Mammary microvascular endothelial cell (primary cell): ENCODE data around the genes TLCD3B, PPP4C and SULT1A3.

DNA sequence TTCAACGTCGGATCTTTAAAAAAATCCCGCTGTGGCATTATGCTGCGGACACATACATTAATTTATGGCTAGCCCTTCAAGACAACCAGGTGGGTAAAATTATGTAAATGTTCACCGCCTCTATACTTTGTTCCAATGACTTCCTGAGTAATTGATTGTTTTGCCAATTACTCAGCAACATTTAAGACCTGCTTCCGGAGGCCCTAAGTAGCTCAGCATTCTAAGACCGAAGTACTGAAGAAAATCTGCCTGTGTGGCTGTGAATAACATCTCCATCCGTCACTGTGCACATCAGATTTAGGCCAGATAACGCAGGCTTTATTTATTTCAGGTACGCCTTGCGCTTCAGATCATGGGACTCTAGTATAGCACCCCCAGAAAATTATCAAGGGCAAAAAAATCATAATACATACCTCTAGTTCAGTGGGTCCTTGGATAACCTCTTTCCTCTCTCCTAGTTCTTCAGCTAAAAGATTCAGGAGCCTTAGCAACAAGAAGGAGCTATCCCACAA is 23.4 kb downstream of the QPRT start:
- RAMPAGE, long total RNA: no peak

DNA sequence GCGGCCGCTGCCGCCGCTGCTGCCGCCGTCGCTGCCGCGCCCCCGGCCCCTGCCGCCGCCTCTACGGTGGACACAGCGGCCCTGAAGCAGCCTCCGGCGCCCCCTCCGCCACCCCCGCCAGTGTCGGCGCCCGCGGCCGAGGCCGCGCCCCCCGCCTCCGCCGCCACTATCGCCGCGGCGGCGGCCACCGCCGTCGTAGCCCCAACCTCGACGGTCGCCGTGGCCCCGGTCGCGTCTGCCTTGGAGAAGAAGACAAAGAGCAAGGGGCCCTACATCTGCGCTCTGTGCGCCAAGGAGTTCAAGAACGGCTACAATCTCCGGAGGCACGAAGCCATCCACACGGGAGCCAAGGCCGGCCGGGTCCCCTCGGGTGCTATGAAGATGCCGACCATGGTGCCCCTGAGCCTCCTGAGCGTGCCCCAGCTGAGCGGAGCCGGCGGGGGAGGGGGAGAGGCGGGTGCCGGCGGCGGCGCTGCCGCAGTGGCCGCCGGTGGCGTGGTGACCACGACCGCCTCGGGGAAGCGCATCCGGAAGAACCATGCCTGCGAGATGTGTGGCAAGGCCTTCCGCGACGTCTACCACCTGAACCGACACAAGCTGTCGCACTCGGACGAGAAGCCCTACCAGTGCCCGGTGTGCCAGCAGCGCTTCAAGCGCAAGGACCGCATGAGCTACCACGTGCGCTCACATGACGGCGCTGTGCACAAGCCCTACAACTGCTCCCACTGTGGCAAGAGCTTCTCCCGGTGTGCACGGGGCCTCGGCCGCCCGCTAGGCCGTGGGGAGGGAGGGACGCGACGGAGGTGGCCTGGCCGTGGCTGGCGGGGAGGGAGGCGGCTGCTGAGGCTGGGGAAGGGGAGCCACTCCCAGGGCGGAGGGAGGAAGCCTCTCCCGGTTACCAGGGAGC is 1.0 kb downstream of the MAZ start:
- RAMPAGE, long total RNA: no peak

DNA sequence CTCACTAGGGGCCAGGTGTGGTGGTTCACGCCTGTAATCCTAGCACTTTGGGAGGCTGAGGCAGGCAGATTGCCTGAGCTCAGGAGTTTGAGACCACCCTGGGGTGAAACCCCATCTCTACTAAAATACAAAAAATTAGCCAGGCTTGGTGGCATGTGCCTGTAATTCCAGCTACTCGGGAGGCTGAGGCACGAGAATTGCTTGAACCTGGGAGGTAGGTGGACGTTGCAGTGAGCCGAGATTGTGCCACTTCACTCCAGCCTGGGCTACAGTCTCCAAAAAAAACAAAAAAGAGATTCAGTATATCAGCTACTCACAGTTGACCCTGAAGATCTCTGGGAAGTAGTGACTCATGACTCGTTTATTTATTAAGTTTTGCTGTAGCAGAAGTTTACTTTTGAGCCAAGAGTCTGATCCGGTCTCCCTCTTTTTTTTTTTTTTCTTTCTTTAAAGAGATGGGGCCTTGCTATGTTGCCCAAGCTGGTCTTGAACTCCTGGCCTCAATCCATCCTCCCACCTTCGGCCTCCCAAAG is 4.3 kb downstream of the MVP start:
- RAMPAGE, long total RNA: no peak

DNA sequence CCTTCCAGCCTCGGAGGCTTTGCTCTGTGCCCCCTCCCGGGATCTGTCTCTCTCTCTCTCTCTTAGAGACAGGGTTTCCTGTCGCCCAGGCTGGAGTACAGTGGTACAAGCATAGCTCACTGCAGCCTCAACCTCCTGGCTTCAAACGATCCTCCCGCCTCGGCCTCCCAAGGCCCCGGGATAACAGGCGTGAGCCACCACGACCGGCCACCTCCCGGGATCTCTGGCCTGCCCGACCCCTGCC is 13.9 kb upstream of the CDIPT start:
- RAMPAGE, long total RNA: no peak

GRCh38 chr16:29922982-29923472 is 3.0 kb downstream of the KCTD13 start:
- RAMPAGE, long total RNA: no peak

DNA sequence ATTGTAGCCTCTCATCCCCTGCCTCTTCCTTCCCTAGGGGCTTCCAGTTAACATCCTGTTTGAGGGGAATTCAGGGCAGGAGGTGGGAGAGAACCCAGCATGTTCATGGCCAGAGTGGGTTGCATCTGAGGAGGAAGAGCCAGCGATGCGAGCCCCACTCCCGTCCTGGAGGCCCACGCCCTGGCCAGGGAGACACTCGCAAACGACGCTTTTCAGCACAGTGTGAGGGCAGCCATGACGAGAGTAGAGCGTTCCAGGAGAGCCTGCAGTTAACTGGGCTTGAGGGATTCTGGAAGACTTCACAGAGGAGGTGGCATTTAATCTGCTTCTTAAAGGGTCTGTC is 3.2 kb downstream of the INO80E start:
- RAMPAGE, long total RNA: no peak

- RAMPAGE, long total RNA: no peak
Observed at GRCh38 chr16:30030352-30031460, at the start of gene TLCD3B. TLCD3B (minus strand) TSS chr16:30031271.

DNA sequence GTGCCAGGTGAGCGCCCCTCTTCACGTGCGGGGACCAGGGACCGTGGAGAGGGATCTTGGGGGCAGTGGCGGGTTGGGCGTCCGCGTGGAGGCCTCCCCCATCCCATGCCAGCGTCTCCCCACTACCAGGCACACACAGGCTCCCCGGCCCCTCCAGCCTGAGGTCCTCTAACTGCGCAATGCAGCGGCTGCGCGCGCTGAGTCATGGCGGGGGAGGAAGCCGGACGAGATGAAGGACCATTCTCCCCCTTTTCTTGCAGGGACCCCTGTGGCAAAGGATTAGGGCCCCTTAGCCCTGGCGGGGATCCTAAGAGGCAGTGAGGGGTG is 324 bp downstream of the ALDOA start:
- RAMPAGE, long total RNA: no peak

- RAMPAGE, long total RNA: no peak
Observed at GRCh38 chr16:30069027-30069779, 3.6 kb downstream of the ALDOA start.

DNA sequence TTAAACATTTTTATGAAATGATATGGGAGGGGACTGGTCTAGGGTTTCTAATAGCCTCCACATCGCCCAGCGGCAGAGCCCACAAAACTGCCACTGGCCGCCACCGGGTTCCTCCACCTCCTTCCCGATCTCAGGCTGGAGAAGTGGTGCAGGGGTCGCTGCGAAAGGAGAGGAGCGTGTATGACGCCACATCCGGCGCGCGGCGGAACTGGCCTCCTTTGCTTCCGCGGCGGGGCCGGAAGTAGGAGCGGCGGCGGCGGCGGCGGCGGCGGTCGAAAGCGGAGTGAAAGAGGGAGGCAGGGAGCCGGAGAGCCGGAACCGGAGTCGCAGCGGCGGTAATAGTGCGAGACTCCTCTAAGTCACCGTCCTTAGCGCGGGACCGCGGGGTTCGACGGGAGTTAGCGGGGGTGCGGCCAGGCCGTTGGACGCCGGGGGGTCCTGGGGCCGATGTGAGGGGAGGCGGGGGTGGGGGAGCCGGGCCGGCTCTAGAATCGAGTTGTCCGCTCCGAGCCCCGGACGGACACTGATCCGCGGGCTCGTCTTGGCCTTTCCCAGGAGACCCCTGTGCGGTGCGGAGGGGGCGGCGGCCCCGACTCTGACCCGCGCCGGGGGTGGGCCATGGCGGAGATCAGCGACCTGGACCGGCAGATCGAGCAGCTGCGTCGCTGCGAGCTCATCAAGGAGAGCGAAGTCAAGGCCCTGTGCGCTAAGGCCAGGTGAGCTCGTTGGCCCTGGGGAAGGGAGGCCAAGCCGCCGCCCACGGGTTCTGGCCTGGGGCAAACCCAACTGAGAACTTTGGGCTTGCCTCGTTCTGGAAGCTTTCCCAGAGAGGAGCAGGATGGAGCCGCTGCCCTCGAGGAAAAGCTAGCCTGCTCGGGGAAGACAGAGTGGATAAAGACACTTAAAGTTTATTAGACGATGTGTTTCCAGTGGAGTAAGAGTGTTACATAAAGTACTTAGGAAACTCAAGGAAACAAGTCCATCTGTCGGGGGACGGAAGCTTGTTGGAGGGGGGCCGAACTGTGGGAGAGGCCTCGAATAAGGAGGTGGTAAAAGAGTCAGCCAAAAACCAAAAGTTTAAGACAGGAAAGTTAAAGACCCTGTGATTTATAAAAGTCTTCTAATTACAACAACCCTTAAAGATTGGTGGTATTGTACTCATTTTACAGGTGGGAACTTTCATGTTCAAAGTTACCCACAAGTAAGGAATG is at the start of gene PPP4C:
PPP4C (plus strand) TSS at position 235 of the 1,211 bp plus-strand sequence.
- RAMPAGE, long total RNA: start-site peak on the plus strand centred at position 262 of the sequence, 61 bp wide, 1,297 and 548 reads in 2 replicates

DNA sequence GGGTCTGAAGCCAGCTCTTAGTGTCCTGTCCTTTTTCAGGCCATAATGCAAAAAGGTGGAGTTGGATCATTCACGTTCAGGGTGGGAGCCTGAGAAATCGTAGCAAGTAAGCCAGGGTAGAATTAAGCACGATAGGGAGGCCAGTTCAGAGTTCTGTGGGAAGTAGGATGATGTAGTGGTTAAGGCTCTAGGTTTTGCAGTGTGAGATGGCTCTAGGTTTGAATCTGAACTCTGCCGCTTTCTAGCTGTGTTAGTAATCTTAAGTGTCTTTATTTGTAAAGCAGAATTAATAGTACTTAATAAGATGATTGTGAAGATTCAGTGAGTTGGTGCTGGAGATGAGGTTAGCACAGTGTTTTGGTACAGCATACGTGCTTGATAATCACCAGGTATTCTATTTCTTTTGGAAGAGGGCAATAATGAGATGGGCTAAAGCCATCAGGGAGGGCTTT is 1.2 kb downstream of the PPP4C start:
- RAMPAGE, long total RNA: no peak

GRCh38 chr16:30104033-30105151 is 8.4 kb upstream of the YPEL3 start:
- RAMPAGE, long total RNA: no peak

- RAMPAGE, long total RNA: no peak
Observed at GRCh38 chr16:30112253-30113203, 809 bp downstream of the GDPD3 start.

DNA sequence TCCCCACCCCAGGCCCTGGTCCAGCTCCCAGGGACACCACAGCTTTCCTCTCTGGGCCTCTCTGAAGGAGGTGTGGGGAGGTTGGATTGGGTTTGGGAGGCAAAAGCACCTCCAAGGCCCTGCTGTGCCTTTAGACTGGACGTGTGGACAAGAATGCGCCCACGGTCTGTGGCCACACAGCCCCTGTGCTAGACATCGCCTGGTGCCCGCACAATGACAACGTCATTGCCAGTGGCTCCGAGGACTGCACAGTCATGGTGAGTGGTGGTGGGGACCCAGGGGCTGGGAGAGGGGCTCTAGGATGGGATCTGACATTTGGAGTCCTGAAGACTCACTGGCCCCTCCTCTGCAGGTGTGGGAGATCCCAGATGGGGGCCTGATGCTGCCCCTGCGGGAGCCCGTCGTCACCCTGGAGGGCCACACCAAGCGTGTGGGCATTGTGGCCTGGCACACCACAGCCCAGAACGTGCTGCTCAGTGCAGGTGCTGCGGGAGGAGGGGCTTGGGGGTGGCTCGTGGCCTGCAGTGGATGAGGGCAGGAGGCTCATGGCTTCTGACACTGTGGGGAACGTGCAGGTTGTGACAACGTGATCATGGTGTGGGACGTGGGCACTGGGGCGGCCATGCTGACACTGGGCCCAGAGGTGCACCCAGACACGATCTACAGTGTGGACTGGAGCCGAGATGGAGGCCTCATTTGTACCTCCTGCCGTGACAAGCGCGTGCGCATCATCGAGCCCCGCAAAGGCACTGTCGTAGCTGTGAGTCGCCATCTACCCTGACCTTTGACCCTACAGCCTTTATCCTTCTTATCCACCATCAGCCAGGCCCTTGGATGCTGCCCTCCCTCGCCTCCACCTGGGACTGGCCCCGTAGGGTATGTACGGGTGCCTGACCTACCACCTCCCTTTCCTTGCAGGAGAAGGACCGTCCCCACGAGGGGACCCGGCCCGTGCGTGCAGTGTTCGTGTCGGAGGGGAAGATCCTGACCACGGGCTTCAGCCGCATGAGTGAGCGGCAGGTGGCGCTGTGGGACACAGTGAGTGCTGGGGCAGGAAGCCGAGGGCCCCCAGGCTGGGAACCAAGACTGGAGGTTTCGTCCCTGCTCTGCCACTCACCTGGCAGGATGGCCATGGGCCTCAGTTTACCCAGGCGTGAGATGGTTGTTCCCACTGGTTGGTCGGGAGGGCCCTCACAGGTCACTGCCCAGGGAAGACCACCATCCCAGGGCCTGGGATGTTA is 3.5 kb downstream of the CORO1A start:
- RAMPAGE, long total RNA: no peak

GRCh38 chr16:30199056-30199439 is at the start of gene SULT1A3:
SULT1A3 (plus strand) TSS chr16:30199255.
- RAMPAGE, long total RNA: no peak

DNA sequence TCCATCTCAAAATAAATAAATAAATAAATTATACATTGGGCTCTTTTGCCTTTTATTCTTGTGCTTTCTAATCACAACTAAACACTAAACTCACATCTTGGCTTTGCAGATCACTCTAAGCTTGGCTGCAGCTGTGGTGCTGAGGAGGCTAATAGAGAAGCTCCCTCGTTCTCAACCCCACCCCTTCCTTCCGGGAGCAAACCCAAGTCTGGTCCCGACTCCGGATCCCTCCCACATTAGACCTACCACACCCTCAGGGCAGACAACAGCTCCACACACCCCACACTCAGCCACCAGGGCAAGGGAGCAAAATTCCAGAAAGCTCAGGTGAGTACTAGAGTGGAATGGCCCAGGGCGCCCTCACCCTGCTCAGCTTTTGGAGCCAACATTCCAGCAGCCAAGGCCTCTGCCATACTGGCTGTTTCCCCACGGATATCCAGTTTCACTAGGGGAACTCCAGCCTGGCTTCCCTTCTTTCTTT is 9.9 kb downstream of the SULT1A3 start:
- RAMPAGE, long total RNA: no peak

DNA sequence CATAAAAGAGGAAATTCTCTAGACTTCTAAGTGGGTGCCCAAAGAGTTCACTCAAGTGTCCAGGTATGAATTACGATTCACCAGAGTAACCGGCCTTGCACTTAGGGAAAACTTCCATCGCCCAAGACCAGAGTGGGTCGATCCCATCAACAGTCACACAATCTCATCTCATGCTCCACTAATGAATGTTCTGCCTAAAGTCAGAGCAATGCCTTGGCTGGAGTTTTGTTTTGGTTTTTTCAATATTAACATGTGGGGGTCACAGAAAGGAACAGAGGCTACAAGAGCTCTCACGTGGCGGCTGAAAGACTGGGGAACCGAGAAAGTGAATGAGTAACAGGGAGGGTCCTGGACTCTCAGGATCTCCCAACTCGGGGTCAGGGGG is 20.8 kb downstream of the CD2BP2 start:
- RAMPAGE, long total RNA: no peak

DNA sequence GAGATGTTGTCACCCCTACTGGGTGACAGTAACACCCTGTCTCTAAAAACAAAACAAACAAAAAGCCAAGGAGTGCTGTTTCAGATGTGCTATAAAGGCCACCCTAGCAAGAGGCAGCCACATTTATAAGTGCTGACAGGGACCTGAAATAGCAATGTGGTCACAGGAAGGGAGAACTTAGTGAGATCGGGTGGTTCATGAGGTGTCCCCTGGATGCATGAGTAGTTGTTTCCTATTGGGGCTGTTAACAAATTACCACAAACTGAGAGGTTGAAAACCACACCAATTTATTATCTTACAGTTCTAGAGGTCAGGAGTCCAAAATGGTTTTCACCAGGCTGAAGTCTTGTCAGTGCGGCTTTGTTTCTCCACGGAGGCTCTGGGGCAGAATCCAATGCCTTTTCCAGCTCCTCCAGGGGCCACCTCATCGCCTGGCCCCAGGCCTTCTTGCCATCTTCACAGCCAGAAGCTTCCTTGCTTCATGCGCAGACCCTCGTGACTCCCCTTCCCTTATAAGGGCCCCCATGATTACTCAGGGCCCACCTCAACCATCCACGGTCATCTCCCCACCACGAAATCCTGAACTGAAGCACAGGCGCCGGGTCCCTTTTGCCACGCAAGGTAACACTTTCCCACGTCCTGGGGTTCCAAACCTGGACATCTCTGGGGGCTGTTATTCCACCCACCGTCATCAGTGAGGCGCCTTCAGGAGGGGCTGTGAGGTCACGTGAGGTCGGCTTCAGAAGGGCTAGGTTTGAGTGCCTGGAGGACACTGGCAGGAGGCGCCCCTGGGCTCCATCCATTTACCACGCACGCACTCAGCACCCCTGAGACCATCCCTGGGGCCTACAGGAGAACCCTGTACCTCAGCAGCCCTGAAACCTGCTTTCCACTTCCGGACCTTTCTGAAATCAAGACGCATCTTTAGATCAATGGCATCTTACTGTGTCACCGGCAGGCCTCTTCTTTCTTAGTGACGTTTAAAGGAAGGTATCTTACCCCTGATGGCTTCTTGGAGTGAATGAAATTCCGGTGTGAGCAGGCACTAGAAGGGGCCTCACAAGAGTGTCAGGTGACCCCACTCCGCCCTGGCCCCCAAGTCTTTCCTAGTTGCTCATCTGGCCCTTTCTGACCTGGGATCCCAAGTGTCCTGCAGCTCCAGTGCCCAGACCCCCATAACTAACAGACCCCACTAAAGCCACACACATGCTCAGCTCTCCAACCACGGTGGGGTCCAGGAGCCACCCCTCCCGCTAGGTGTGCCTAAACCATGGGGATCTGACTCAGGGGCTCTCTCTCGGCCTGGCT is 4.2 kb downstream of the CD2BP2 start:
- RAMPAGE, long total RNA: no peak

DNA sequence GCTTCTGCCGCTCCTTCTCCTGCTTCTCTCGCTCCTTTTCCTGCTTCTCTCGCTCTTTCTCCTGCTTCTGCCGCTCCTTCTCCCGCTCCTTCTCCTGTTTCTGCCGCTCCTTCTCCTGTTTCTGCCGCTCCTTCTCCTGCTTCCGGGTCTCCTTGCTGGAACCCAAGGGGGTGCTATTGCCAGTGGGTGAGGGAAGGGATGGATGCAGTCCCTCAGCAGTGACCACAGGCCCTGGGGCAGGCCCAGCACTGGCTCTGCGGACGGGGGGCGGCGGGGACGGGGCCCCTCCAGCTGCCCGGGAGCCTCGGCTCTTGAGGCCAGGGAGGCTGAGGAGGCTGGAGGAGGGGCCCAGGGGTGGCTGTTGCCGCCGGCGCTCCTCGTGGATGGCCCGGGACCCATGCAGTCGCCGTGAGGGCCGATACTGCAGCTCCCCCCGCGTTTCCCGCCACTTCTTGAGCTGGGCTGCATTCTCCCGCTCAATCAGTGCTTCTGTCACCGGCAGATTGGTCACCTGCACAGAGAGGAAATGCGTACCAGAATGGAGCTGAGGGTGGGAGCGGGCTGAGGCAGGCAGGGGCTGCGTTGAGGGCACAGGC is 3.1 kb upstream of the CD2BP2 start:
- RAMPAGE, long total RNA: no peak

- RAMPAGE, long total RNA: no peak
Observed at GRCh38 chr16:30395849-30396478, 744 bp downstream of the ZNF48 start.